Subcutaneous adipose tissue (tissue), 3 donors: ENCODE measurements around a stretch of chr1.

GRCh38 chr1:17708552-17708776 lies 46.7 kb upstream of the ACTL8 start:
- PRO-cap = no peak
- RAMPAGE, long total RNA, 3 experiments = no peak in any of the 3 experiments

GRCh38 chr1:18128302-18128712 lies 20.7 kb downstream of the IGSF21 start:
- PRO-cap = no peak
- RAMPAGE, long total RNA, 3 experiments = no peak in any of the 3 experiments

- PRO-cap = no peak
- RAMPAGE, long total RNA, 3 experiments = no peak in any of the 3 experiments
Measured at GRCh38 chr1:18384323-18384820, 96.4 kb upstream of the KLHDC7A start.

DNA sequence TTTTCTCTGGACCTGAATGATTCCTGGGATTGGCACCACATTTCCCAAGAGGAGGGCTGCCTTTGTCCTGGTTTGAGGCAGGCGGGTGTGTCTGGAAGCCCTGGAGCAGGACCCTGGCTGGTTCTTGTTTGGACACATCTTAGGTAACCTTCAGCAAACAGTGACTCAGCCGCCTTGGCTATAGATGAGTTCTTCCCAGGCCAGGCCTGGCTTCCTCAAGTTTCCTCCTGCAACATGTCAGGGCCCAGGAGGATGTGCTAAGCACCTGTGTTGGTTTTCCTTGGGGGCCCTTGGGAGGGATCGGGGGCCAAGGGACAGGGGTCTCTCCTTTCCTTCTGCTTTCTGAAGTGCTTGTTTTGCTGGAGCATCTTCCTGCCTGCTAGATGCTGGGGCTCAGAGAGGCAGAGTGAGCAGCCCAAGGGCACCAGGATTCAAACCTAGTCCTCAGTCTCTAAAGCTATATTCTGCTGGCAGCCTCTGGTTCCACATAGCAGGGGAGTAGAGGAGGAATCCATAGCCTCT lies 38.2 kb downstream of the PAX7 start:
- PRO-cap = no peak
- RAMPAGE, long total RNA, 3 experiments = no peak in any of the 3 experiments

- PRO-cap = no peak
- RAMPAGE, long total RNA, 3 experiments = no peak in any of the 3 experiments
Measured at GRCh38 chr1:18918152-18918724, 15.9 kb upstream of the ALDH4A1 start.

GRCh38 chr1:18951317-18952612 lies 4.7 kb downstream of the IFFO2 start:
- PRO-cap = no peak
- RAMPAGE, long total RNA, 3 experiments = no peak in any of the 3 experiments

- PRO-cap = no peak
- RAMPAGE, long total RNA, 3 experiments = no peak in any of the 3 experiments
Measured at GRCh38 chr1:18954366-18954911, 2.0 kb downstream of the IFFO2 start.

DNA sequence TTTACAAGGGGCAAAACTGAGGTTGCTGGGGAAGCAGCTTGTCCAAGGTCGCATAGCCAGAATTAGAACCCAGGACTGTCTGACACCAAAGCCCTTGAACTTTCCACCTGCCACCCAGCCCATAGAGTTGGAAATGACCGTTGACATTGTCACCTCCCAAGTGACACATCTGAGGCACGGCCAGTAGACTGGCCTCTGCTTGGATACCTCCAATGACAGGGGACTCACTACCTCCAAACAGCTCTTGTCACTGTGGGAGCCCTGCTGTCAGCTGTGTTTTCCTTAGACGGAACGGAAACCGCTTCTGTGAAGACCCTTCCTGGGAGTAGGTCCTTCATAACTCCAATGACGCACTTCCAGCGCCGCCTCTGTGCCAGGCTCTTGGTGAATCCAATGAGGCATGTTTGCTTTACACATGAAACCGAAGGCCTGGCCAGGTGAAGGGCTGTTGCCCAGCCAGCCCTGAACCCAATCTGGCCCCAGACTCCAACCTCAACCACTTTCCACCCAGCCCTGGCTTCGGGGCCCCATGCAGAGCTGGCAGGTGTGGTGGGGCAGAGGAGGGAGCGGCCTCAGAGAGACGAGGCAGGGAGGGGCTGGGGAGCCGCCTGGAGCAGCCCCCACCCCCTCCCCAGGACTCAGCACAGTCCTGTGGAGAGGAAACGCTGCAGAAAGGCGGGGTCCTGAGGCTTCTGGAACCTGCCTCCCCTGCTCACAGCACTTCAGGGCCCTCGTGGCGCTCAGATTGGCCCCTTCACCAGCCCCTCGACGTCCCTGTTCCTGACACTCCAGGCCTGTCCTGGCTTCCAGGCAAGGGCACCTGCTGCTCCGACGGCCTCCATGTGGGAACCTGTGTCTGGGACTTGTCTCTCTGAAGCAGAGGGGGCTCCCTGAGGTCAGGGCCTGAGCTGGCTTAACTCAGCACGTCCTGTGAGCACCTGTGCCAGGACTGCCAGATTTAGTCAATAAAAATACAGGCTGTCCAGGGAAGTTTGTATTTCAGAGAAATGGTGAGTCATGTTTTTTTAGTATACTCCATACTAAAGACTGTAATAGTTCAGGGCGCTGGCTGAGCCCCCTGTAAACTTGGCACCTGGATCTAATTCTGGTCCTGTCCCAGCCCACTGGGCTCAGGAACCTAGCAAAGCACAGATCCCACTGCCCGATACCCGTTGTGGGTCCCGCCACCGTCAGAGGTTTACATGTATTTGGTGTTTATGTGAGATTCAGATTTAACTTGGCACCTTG lies 109.5 kb upstream of the IFFO2 start:
- PRO-cap = no peak
- RAMPAGE, long total RNA, 3 experiments = no peak in any of the 3 experiments

- PRO-cap = no peak
- RAMPAGE, long total RNA, 3 experiments = no peak in any of the 3 experiments
Measured at GRCh38 chr1:19077782-19078583, 121.5 kb upstream of the IFFO2 start.

GRCh38 chr1:19162386-19162815 lies 47.7 kb downstream of the UBR4 start:
- PRO-cap = no peak
- RAMPAGE, long total RNA, 3 experiments = no peak in any of the 3 experiments

GRCh38 chr1:19240874-19241255 lies 10.5 kb downstream of the EMC1 start:
- PRO-cap = no peak
- RAMPAGE, long total RNA, 3 experiments = no peak in any of the 3 experiments

GRCh38 chr1:19274598-19275075 lies 13.9 kb downstream of the AKR7A3 start:
- PRO-cap = no peak
- RAMPAGE, long total RNA, 3 experiments = no peak in any of the 3 experiments

DNA sequence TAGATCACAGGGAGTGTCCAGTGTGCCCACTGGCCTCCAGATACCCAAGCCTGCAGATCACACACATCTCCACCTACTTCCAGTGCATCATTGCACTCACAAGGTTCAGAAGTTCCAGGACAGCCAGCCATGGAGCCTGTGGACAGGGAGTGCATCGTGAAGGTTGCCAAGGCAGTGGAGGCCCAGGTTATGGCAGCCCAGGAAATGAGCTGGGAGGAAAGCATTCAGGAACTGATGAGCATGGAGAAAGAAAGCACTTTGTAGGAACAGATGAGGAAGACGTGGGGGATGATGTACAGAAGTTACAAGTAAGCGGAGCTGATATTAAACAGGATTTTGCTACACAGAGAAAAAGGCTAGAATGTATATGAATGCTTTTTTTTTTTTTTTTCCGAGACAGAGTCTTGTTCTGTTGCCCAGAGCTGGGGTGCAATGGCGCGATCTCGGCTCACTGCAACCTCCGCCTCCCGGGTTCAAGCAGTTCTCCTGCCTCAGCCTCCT lies 8.3 kb upstream of the AKR7A3 start:
- PRO-cap = no peak
- RAMPAGE, long total RNA, 3 experiments = no peak in any of the 3 experiments

GRCh38 chr1:19325675-19326767 lies 13.9 kb downstream of the SLC66A1 start:
- PRO-cap = no peak
- RAMPAGE, long total RNA, 3 experiments = no peak in any of the 3 experiments

- PRO-cap = no peak
- RAMPAGE, long total RNA, 3 experiments = no peak in any of the 3 experiments
Measured at GRCh38 chr1:19328515-19328714, 16.3 kb downstream of the SLC66A1 start.

DNA sequence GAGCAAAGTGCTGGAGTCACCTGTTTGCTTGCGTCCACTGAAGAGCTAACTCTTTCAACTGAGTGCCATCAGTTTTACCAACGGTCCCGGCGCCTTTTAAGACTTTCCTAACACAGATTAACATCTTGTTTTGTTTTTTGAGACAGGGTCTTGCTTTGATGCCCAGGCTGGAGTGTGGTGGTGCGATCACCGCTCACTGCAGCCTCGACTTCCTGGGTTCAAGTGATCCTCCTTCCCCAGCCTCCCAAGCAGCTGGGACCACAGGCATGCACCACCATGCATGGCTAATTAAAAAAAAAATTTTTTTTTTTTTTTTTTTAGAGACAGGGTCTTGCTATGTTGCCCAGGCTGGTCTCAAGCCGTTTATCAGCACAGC lies 50.8 kb downstream of the SLC66A1 start:
- PRO-cap = unidirectional peak, minus-strand start at position 98 of the sequence
- RAMPAGE, long total RNA, 3 experiments = no peak in any of the 3 experiments

DNA sequence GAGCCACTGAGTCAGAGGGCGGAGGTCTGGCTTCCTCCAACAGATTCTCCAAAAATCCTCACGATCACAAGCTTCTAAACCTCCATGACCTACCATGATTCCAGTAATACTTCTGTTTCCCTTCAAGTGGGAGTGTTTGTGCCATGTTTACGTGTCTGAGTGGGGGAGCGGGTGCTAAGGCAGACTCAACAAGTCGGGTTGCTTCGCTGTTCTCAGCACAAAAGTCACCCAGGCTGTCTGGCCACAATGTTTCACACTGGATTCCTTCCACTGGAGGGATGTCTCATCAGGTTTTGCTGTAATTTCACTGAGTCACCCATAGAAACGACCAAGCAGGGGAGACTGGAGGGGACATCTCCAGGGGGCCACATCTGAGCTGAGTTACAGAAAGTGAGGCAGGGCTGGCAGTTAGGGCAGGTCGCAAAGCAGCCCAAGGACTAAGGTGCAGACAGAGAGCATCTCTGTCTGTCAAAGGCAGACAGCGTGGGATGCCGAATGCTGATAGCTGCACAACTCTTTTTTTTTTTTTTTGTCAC lies 86.3 kb downstream of the SLC66A1 start:
- PRO-cap = no peak
- RAMPAGE, long total RNA, 3 experiments = no peak in any of the 3 experiments

- PRO-cap = unidirectional peak, minus-strand start at chr1:19466309
- RAMPAGE, long total RNA, 3 experiments = no peak in any of the 3 experiments
Measured at GRCh38 chr1:19465978-19466596, 19.3 kb downstream of the CAPZB start.

GRCh38 chr1:19481712-19482250 lies 3.6 kb downstream of the CAPZB start:
- PRO-cap = no peak
- RAMPAGE, long total RNA, 3 experiments = no peak in any of the 3 experiments

- PRO-cap = no peak
- RAMPAGE, long total RNA, 3 experiments = no peak in any of the 3 experiments
Measured at GRCh38 chr1:19504902-19505286, 19.6 kb upstream of the CAPZB start.